ENCODE measurements around the gene ZAR1L.

DNA sequence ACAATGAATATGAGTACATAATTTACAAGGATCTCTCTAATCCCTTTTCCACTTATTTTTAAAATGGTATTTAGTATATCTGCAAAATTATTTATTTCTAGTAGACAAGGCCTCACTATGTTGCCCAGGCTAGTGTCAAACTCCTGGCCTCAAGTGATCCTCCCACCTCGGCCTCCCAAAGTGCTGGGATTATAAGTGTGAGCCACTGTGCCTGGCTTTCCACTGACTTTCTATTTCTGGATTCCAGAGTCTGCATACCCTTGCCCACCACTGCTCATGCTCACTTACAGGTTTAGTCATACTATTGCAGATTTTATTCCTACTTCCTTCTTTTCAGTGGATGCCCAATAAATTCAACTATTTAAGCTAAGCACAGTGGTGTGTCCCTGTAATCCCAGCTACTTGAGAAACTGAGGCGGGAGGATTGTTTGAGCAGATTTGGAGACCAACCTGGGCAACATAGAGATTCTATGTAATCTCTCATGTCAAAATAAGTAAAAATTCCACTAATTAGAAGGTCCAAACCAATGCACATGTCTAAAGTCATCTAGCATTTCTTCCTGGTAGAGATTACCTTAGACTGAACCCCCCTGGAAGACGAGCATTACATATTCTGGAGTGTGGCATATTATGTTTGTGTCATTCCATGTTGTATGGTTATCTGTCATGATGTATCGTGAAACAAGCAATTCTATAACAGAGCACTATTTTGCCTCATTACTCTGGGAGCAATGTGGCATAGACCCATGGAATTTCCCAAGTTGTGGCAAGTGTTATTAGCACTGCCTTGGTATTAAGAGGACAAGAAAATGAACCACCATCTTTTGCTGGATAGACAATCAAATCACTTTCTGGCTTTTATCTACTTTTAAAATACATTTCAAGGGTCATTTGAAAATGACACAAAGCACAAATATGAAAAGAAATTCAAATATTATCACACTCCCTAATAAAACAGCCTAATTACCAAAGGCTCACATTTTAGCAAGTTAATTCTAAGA lies 8.4 kb downstream of the HMGB1 start:
- PRO-cap, 2 experiments: no peak in any of the 2 experiments

- PRO-cap, 2 experiments: no peak in any of the 2 experiments
These were observed 2.3 kb downstream of the HMGB1 start for GRCh38 chr13:30463356-30463821.

DNA sequence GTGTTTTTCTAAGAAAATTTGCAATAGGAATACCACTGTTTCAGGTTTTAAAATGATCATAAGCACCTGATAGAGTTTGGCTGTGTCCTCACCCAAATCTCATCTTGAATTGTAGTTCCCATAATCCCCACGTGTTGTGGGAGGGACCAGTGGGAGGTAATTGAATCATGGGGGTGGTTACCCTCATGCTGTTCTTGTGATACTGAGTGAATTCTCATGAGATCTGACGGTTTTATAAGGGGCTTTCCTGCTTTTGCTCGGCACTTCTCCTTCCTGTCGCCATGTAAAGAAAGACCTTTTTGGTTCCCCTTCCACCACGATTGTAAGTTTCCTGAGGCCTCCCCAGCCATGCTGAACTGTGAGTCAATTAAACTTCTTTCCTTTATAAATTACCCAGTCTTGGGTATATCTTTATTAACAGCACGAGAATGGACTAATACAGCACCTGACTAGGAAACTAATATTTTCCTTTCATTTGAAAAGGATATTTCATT lies 69.7 kb upstream of the USPL1 start:
- PRO-cap, 2 experiments: no peak in any of the 2 experiments

GRCh38 chr13:30622646-30623394 lies 5.1 kb downstream of the USPL1 start:
- PRO-cap, 2 experiments: no peak in any of the 2 experiments

DNA sequence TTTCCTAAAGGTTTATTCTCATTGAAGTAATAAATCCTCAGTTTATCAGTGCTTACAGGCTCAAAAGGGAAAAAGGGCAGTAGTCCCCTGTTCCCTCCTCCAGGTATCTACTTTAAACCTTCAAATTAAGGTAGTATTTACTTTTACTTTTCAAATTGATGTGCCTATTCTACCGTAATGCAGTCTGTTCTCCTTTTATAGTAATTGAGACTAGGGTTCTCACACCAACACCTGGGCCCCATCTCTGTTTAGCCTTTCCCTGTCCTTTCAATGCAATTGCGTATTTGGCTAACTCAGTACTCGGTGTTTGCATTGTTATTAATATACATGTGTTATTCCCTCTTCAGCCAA lies 30.1 kb downstream of the USPL1 start:
- PRO-cap, 2 experiments: no peak in any of the 2 experiments

GRCh38 chr13:30833995-30834571 lies 72.0 kb upstream of the MEDAG start:
- PRO-cap, 2 experiments: no peak in any of the 2 experiments

- PRO-cap, 2 experiments: peak in 1 of 2 experiments; most common minus-strand start chr13:31046797 (in 1)
These were observed 114.1 kb downstream of the TEX26 start for GRCh38 chr13:31046482-31047077.

- PRO-cap, 2 experiments: no peak in any of the 2 experiments
These were observed 1.2 kb downstream of the B3GLCT start for GRCh38 chr13:31201051-31201318.

- PRO-cap, 2 experiments: no peak in any of the 2 experiments
These were observed 67.9 kb downstream of the RXFP2 start for GRCh38 chr13:31807144-31807662.

DNA sequence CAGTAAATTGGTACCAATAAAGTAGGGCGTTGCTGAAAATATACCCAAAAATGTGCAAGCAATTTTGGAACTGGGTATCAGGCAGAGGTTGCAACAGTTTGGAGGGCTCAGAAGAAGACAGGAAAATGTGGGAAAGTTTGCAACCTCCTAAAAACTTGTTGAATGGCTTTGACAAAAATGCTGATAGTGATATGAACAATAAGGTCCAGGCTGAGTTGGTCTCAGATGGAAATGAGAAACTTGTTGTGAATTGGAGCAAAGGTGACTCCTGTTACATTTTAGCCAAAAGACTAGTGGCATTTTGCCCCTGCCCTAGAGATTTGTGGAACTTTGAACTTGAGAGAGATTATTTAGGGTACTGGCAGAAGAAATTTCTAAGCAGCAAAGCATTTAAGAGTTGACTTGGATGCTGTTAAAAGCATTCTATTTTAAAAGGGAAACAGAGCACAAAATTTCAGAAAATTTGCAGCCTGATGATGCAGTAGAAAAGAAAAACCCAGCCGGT lies 47.9 kb upstream of the FRY start:
- PRO-cap, 2 experiments: no peak in any of the 2 experiments

GRCh38 chr13:32150600-32151181 lies 119.1 kb downstream of the FRY start:
- PRO-cap, 2 experiments: no peak in any of the 2 experiments

GRCh38 chr13:32159195-32159520 lies 127.6 kb downstream of the FRY start:
- PRO-cap, 2 experiments: no peak in any of the 2 experiments

GRCh38 chr13:32290710-32291249 lies 24.4 kb downstream of the ZAR1L start:
- PRO-cap, 2 experiments: no peak in any of the 2 experiments

DNA sequence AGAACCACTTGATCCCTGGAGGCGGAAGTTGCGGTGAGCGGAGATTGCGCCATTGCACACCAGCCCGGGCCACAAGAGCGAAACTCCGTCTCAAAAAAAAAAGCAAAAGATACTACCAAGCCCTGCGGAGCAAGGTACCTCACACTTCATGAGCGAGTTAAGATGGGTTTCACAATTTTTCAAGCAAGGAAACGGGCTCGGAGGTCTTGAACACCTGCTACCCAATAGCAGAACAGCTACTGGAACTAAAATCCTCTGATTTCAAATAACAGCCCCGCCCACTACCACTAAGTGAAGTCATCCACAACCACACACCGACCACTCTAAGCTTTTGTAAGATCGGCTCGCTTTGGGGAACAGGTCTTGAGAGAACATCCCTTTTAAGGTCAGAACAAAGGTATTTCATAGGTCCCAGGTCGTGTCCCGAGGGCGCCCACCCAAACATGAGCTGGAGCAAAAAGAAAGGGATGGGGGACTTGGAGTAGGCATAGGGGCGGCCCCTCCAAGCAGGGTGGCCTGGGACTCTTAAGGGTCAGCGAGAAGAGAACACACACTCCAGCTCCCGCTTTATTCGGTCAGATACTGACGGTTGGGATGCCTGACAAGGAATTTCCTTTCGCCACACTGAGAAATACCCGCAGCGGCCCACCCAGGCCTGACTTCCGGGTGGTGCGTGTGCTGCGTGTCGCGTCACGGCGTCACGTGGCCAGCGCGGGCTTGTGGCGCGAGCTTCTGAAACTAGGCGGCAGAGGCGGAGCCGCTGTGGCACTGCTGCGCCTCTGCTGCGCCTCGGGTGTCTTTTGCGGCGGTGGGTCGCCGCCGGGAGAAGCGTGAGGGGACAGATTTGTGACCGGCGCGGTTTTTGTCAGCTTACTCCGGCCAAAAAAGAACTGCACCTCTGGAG lies at the start of gene ZAR1L:
ZAR1L (minus strand) TSS at position 603 of the 904 bp plus-strand sequence.
- PRO-cap, 2 experiments: peak in 2 of 2 experiments; most common plus-strand start position 735 of the sequence (in 1); most common minus-strand start position 657 of the sequence (in 1)

DNA sequence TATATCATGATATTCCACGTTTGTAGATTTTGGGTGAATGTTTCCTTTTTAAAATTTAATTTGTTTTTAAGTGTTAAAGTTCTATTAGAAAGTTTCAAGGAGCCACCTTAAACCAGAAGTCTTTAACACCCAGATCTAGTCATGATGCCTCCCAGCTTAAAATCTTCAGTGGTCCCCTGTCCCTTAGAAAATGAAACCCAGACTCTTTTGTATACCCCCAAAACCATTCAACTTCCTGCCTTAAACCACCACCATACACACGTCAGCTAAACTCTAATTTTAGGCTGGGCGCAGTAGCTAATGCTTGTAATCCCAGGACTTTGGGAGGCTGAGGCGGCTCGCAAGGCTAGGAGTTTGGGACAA lies 37.9 kb downstream of the N4BP2L1 start:
- PRO-cap, 2 experiments: no peak in any of the 2 experiments

- PRO-cap, 2 experiments: no peak in any of the 2 experiments
These were observed 14.7 kb downstream of the N4BP2L1 start for GRCh38 chr13:32413107-32413688.

DNA sequence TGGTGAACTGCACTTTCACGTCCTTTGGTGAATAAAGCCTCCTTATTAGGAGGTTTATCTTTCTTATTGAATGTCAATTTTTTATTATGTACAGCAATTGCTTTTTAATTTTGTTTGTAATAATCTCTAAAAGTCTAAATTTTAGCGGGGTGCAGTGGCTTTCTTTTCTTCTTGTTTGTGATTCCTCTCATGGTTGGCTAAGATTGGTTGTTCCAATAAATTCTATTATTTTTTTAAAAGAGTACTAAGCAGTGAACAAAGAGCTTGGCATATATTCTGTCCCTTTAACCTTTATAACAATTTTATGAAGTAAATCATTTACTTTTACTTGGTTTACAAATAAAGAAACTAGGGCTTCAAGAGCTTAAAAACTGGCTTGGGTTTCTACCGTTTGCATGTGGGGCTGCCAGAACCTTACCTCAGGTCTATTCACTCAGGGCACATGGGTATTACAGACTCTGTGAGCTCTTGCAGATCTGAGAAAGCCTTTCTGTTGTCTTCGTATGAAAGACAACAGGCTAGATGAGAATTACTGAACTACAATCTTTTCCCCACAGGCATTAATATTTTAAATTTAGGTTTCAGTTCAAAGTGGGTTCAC lies 13.4 kb downstream of the N4BP2L1 start:
- PRO-cap, 2 experiments: no peak in any of the 2 experiments

GRCh38 chr13:32514277-32515021 lies 24.1 kb downstream of the N4BP2L2 start:
- PRO-cap, 2 experiments: no peak in any of the 2 experiments

DNA sequence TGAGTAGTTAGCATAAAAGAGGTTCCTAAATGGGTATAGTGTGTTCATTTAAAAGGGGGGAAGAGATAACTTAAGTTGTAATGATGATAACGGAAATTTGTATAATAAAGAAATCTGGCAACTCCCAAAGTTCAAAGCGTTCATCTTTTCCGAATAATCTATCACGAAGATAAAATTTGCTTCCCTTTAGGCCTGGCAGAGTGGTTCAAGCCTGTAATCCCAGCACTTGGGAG lies 1.1 kb downstream of the N4BP2L2 start:
- PRO-cap, 2 experiments: no peak in any of the 2 experiments

GRCh38 chr13:32745775-32746217 lies 159.5 kb downstream of the PDS5B start:
- PRO-cap, 2 experiments: no peak in any of the 2 experiments